ENCODE measurements around a stretch of chr20.

DNA sequence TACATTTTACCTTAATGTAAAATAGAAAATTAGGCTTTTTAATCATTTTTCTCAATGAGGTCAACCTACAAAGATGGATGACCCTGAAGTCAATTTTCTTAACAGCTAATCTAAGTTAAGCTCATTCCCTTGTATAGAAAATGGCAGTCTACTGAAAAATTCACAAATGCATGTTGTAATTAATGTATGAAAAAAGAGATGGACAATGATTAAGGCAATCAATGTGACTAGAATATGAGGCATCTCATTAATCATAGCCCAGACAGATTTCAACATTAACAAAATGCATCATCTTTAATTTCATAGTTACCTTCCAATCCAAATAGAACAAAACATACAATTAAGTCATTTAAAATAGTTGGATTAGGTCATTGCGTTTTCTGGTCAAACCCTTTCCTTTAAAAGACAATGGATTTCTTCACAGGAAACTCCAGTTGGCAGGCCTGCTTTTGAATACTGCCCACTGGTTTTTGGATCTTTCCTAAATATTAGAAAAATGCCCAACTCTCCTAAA lies 204.0 kb downstream of the HAO1 start:
- PRO-cap: no peak
CAGE:
- cytosol, long polyA plus RNA: no peak
- long polyA plus RNA: no peak
- nucleus, long polyA plus RNA: no peak

DNA sequence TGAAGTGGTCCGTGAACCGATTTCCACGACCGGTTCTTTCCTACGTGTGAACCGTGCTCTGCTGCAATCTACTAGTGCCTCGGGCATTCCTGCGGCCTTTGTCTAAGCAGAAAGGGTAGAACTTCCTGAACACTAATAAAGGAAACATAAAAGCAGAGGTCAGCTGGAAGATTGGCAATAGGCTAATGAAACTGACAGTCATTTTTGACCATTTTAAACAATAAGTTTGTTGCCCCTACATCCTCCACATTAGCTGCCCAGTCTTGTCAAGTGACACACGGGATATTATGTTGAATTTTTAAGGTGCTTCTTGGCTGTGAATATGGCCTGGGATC lies 410.1 kb downstream of the PLCB1 start:
- PRO-cap: no peak
CAGE:
- cytosol, long polyA plus RNA: no peak
- long polyA plus RNA: no peak
- nucleus, long polyA plus RNA: no peak

GRCh38 chr20:8602618-8603346 lies 466.1 kb upstream of the PLCB4 start:
- PRO-cap: no peak
CAGE:
- cytosol, long polyA plus RNA: no peak
- long polyA plus RNA: no peak
- nucleus, long polyA plus RNA: no peak

- PRO-cap: no peak
CAGE:
- cytosol, long polyA plus RNA: no peak
- long polyA plus RNA: no peak
- nucleus, long polyA plus RNA: no peak
These were observed 192.9 kb downstream of the PLCB4 start for GRCh38 chr20:9261713-9262301.

DNA sequence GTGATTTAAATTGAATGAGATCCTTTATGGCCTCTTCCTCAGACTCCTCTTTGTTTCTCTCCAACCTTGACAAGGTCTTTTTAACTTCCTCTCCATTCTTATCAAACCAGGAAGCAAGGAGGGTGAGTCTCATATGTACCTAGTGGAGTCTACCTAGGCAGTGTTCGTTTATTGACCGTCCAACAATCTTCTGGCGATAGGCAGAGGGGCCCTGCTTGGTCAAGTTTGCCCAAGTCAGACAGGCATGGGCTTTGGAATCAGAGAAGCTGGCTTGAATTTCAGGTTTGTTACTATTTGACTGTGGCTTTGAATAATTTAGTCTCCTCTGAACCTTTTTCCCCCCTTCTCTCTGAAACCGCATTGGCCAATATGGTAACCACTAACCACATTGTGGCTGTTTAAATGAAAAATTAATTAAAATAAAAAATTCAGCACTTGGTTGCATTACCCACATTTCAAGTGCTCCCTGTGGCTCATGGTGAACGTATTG lies 184.1 kb upstream of the LAMP5 start:
- PRO-cap: no peak
CAGE:
- cytosol, long polyA plus RNA: no peak
- long polyA plus RNA: no peak
- nucleus, long polyA plus RNA: no peak

GRCh38 chr20:9514067-9514483 lies 315 bp upstream of the LAMP5 start:
- PRO-cap: no peak
CAGE:
- cytosol, long polyA plus RNA: no peak
- long polyA plus RNA: no peak
- nucleus, long polyA plus RNA: no peak

GRCh38 chr20:9837892-9838319 lies 970 bp downstream of the PAK5 start:
- PRO-cap: no peak
CAGE:
- cytosol, long polyA plus RNA: no peak
- long polyA plus RNA: no peak
- nucleus, long polyA plus RNA: no peak

- PRO-cap: no peak
CAGE:
- cytosol, long polyA plus RNA: no peak
- long polyA plus RNA: no peak
- nucleus, long polyA plus RNA: no peak
These were observed 2.3 kb upstream of the SNAP25 start for GRCh38 chr20:10216312-10216766.

- PRO-cap: no peak
CAGE:
- cytosol, long polyA plus RNA: no peak
- long polyA plus RNA: no peak
- nucleus, long polyA plus RNA: no peak
These were observed 19.1 kb downstream of the SLX4IP start for GRCh38 chr20:10454126-10454593.

GRCh38 chr20:10638301-10638821 lies 35.4 kb downstream of the JAG1 start:
- PRO-cap: no peak
CAGE:
- cytosol, long polyA plus RNA: no peak
- long polyA plus RNA: no peak
- nucleus, long polyA plus RNA: no peak

DNA sequence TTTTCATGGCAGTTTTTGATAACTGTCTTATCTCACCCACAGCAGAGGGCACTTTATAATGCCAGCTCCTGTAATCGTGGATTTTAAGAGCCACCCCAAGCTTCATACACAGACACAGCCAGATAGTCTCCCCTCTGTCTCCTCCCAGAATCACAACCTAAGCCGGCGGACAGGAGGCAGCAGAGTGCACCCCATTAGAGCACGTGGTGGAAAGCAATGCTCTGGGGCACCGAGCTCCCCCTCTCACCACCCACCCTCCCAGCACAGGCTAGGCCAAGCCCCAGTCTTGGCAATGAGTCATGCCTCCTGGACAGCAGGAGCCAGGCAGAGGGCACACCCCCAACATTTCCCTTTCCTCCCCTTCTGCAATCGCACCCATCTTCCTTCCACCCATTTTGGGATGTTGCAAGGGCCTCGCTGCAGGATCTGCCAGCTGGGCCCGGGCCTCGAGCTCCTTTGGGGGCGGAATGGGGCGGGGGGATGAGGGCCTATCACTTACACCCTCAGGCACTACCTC lies 2.4 kb downstream of the JAG1 start:
- PRO-cap: no peak
CAGE:
- cytosol, long polyA plus RNA: no peak
- long polyA plus RNA: no peak
- nucleus, long polyA plus RNA: no peak

DNA sequence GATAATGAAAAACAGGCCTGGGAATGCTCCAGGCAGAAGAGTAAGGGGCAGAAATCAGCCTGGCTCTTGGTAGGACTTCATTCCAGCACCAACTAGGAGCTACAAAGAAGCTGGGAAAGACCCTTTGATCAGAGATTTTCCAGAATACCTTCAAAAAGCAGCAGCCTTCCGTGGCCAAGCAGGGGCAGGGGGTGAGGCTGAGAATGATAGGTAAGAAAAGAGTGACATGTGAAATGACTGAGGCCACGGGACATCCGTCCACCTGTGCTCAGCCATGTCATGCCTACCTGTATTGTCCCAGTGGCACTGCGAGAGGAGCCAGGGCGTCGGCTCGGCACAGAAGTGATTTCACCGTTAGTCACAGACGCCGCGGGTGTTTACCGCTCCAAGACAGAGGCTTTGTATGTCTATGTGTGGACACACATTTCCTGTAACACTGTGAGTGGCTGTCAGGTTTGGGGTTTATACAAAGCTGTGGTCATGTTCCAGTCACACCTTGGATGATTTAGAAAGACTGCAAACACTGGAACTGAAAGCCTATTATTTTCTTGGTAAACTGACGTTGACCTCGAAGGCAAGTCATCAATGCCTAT lies 32.0 kb upstream of the JAG1 start:
- PRO-cap: no peak
CAGE:
- cytosol, long polyA plus RNA: no peak
- long polyA plus RNA: no peak
- nucleus, long polyA plus RNA: no peak

GRCh38 chr20:11337477-11337690 lies 580.3 kb upstream of the BTBD3 start:
- PRO-cap: no peak
CAGE:
- cytosol, long polyA plus RNA: no peak
- long polyA plus RNA: no peak
- nucleus, long polyA plus RNA: no peak

DNA sequence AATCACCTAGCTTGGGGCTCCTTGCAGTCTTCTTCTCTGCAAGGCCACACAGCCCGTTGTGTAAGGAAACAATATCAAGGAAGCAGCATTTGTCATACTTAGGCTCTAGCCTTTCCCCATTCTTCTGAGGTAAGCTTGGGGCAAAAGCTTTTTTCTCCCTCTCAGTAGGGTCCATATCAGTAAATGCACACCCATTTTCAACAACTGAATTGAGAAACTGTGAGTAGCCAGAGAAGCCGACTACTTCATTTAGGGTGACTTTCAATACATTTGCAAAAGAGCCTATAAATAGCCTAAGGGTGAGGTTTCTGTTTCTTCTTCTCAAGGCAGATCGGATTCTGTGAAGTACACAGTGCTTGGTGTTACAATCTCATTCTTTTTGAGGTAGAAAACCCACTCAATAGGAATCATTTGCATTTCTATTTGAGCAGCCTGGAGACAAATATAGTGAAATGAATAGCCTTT lies 61.7 kb downstream of the BTBD3 start:
- PRO-cap: no peak
CAGE:
- cytosol, long polyA plus RNA: no peak
- long polyA plus RNA: no peak
- nucleus, long polyA plus RNA: no peak

- PRO-cap: no peak
CAGE:
- cytosol, long polyA plus RNA: no peak
- long polyA plus RNA: no peak
- nucleus, long polyA plus RNA: no peak
These were observed 248.4 kb downstream of the BTBD3 start for GRCh38 chr20:12165924-12166657.

DNA sequence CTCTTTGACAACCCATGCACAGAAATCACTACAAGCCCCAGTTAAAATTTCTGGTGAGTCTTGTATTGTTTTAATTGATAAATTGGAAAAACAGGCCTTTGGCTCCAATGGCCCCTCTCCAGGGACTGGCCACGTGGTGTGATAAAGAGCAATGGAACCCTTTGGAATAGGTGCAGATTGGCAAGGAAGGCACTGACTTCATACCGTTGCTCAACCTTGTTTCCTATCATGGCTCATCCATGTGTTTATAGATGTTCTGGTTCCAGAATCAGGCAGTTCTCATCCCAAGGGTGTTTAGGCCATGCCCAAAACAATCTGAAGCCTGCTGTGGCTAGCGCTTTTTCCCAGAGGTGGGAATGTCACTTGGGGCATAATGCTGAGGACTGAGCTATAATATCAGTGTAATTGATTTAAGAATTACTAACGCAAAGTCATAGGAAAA lies 51.5 kb downstream of the ISM1 start:
- PRO-cap: no peak
CAGE:
- cytosol, long polyA plus RNA: no peak
- long polyA plus RNA: no peak
- nucleus, long polyA plus RNA: no peak

DNA sequence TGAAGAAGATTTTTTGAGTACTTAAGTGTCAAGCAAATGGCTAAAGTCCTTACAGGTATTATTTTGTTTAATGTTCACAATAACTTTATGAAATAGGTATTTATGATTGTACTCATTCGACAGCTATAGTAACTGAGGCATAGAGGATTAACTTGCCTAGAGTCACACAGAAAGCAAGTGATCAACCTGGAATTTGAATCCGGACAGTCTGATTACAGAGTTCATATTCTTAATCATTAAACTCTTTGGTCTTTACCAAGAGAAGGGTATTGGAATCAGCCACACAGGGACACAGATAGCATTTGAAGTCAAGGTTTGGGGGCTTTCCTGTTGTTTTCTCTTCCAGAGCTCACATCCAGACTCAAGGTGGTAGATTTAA lies 69.6 kb downstream of the ISM1 start:
- PRO-cap: no peak
CAGE:
- cytosol, long polyA plus RNA: no peak
- long polyA plus RNA: no peak
- nucleus, long polyA plus RNA: no peak

DNA sequence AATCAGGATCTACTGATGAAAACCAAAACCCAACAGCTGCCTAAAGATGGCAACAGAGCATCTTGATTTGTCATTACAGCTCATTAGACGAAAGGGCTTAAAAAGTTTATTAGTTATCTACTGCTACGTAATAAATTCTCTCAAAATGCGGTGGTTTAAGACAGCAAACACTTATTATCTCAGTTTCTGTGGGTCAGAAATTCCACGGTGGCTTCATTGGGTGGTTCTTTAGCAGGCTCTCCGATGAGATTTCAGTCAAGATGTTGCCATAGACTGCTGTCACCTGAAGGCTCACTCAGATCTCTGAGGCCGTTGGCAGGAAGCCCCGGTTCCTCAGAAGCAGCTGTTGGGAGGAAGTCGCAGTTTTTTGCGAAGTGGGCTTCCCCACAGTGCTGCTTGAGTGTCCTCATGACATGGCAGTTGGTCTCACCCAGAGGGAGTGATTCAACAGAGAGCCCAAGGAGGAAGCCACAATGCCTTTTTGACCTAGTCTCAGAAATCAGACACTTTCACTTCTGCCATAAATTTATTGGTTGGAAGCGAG lies 208.5 kb downstream of the TASP1 start:
- PRO-cap: no peak
CAGE:
- cytosol, long polyA plus RNA: no peak
- long polyA plus RNA: no peak
- nucleus, long polyA plus RNA: no peak

DNA sequence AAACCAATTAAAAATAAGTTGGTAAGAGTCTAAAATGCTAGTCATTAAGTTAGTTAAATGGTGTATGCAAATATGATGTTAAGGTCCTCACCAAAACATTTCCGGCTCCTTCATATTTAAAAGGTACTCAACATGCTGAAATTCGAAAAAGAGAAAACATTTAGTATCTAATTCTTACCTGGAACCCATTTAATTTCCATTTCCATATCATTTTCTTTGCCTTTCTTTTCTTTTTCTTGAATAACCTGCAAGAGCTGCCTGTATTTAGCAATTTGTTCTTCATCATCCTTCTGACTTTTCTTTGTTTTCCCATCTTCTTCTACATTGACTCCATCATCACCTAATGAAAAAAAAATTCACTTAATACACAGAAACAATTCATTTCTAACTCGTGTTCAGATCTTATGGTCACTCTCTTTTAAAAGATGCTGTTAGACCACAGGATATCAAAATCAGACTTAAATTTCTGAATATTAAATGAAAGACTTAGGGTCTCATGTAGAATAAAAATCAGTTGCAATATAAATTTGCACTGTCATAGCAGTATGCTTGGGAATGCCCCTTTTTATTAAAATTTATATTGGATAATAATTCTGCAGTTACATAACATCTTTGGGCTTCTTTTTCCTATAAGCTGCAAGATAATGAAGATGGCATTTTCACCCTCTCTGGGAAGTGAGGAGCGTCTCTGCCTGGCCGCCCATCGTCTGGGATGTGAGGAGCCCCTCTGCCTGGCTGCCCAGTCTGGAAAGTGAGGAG lies 25.0 kb downstream of the ESF1 start:
- PRO-cap: no peak
CAGE:
- cytosol, long polyA plus RNA: no peak
- long polyA plus RNA: start-site peak on the minus strand centred at position 325 of the sequence, 32 bp wide, 80 and 31 reads in 2 replicates
- nucleus, long polyA plus RNA: start-site peak on the minus strand centred at position 216 of the sequence, 245 bp wide, 28 and 19 reads in 2 replicates

GRCh38 chr20:13995830-13996458 lies 628 bp downstream of the MACROD2 start:
- PRO-cap: no peak
CAGE:
- cytosol, long polyA plus RNA: no peak
- long polyA plus RNA: no peak
- nucleus, long polyA plus RNA: no peak